ENCODE data around the genes LAMB2, USP4, IP6K1, RBM5 and SLC38A3.

DNA sequence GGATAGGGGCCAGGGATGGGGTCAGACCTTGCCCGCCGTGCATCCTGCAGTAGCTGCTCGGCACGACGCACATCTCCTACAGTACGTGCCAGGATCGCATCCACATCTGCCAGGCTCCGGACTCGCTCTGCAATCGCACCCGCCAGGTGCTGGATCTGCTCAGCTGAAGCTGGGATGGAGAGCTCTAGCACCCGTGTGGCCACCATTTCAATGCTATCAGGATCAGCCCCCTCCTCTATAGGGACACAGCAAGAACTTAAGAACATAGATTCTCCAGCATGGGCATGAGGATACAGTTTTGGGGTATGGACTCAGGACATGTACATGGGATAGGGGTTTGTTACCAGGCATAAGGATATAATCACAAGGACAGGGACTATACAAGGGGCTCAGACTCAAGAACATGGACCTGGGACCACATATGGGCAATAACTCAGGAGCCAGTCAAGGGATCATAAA lies 1.5 kb upstream of the USP19 start:
- PRO-cap: no peak

DNA sequence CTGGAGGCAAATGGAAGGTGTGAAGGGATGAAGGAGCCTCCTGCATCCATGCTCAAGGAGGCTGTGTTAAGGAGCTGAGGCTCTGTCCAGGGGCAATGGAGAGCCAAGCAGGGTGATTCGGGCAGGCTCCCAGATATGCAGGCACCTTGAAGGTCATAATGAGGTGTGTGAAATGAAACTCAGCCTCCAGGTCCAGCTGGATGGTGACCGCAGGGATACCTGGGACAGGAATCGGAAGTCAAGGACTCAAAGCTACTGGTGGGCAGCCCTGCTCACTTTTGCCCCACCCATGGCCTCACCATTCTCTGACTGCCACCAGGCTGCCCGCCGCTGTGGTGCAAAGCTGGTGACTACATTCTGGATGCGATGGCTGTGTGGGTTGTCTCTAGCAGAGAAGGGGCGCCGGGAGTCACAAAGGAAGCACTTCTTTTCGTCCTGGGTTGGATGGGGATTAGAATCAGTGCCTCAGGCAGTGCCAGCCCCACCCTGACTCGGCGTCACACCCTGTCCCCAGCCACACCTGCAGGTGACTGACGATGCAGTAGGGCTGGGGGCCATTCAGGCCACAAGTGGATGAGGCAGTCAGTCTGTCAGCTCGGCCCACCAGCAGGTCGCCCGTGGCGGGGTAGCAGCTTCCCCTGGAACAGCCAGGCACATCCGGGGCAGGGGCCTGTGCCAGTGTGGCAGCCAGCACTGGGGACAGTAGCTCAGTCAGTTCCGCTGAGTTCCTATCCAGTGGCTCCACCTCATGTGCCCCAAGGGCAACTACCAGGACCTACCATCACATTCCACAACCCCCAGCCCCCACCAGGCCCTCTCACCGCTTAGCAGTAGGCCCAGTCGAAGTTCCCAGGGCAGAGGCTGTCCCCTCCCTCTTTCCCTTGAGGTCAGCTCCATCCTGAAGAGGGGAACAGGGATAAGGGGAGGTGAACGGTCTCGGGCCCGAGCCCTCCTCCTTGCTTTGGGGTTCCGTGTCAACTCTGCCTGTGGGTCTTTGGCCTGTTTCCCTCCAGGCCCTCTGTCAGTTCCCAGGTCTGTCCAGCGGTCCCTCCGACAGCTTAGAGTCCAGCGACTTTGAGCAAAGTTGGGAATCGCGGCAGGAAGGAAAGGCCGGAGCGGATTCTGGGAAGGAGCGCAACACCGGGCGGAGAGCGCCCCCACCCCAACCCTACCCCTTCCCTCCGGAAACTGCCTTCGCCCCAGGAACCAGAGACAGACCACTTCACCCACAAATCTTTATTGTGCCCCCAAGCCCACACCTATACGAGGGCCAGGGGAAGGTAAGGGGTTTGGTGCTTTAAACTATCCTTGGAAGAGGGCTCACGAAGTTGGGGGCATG lies at the start of gene LAMB2:
Gene LAMB2, minus strand, starts transcription at position 1,080 of the 1,339 bp plus-strand sequence.
- PRO-cap: no peak

GRCh38 chr3:49173216-49174038 lies 2.0 kb downstream of the KLHDC8B start:
- PRO-cap: no peak

- PRO-cap: no peak
These were observed 19.3 kb downstream of the IHO1 start for GRCh38 chr3:49218381-49219168.

DNA sequence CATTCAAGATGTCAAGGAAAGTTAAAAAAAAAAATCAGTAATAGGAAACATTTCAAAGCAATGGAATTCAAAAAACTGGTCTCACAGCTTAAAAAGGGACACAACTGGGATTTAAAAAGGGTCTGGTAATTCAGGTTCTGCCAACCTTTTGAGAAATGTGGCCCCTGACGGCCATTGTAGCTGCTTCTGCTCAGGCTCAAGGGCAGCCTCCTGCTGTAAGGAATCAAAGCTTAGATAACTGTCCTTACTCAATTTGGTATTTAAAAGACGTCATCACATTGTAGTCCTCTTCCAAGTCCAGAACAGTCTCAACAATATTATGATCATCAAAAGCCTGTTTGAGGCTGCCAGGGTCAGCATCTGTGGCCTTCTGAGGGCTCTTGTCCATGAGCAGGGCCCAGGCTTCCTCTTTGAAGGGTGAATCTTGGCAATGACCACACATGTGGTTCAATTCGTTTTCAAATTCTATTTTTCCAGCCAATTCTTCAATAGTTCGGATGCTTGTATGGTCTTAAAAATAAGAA lies 6.0 kb downstream of the C3orf62 start:
- PRO-cap: no peak

DNA sequence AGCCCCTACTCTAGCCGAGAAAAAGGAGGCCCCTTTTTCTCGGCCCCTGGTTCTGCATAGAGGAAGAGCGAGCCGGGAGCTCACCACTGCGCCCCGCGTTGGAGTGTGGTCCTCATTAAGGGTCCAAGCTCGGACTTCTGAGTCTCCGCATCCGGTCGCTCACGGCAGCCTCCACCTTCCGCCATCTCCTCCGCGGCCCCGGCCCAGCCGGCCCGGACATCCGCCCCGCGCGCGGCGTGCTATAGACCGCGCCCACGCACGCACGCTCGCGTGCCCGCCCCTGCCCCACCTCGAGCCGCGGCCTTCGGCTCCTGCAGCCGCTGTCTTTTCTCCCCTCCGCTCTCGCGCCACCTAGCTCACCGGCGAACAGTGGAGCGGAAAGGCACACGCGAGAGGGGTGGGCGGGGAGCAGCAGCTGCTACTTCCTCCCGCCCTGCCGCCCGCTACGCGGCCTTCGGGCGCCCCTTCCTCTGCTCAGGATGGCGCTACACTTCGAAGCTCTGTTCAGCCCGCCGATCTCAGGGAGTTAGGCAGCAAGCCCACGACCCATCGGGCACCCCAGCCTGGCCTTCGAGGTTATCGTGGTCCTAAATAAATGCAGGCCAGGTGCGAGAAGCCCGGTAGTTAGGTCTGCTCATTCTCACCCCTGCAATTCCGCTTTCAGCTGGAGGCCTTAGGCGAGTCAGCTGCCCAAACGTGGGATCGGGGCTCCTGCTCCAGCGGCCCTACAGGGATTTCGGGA lies at the start of gene USP4:
Gene USP4, minus strand, starts transcription at position 214 of the 742 bp plus-strand sequence.
- PRO-cap: bidirectional peak, plus-strand start at position 385 of the sequence, minus-strand start at position 214 of the sequence

DNA sequence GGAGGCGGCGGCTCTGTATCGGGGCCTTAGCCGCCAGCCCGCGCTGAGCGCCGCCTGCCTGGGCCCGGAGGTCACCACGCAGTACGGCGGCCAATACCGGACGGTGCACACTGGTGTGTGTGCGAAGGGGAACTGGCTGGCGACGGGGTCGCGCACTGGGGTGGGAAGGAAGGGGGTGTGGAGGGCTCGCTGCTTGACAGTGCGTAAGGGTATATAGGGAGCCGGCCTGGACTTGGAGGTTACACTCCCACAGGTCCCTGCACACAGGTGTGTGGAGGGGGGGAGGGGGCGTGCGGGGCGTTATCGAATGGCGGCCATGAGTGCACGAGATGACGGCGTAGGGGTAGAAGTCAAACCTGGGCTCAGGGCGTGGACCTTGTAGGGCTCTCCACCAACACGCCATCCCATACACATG lies 365 bp downstream of the APEH start:
- PRO-cap: no peak

DNA sequence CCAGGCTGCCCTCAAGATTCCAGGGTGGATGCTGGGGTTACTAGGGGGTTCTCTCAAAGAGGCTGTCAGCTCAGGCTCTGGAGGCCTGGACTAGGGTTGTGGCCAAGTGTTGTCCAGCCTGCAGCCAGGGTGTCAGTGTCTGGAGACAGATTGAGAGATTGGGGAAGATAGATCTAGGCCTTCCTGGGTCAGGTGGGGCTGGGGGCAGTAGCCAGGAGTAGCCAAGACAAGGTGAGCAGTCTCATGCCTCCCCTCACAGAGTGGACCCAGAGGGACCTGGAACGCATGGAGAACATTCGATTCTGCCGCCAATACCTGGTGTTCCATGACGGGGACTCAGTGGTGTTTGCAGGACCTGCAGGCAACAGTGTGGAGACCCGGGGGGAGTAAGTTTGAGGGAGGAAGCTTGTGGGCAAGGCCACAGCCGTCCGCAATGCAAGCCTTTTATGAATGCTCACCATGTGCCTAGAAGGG lies 810 bp downstream of the APEH start:
- PRO-cap: no peak

DNA sequence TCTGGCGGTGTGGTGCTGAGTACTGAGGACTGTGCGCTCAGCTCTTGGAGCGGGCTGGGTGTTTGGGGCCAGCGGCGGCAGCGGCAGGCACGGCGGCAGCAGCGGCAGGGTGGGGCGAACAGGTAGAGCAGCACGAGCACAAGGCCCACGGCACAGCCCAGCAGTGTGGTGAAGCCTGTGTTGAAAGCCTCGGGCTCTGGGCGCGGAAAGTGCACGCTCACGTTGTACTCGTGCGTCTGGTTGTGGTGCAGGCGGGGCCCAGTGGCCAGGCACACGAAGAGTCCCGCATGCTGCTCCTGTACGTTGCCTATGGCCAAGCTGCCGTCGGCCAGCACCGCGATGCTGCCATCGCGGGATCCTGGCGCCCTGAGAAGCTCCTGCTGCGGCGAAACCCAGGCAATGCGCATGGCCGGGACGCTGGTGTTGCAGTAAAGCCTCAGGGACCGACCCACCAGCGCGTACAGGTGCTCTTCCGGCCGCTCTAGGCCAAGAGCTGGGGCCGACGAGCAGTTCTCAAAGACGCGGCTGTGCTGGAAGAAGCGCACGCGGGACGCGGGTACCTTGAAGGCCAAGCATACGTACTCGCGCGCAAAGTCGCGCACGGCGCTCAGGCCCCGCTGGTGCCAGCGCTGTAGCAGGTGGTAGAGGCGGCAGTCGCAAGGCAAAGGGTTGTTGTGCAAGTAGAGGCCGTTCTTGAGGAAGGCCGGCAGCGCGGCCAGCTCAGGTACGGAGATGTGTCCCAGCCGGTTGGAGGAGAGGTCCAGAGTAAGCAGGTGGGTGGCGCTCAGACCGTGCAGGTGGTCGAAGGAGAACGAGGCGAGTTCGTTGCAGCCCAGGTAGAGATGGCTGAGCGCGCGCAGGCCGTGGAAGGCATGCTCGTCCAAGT lies 1.1 kb downstream of the AMIGO3 start:
- PRO-cap: no peak

- PRO-cap: no peak
These were observed at the start of gene IP6K1 for GRCh38 chr3:49785755-49786618. IP6K1 (minus strand) TSS chr3:49786542.

DNA sequence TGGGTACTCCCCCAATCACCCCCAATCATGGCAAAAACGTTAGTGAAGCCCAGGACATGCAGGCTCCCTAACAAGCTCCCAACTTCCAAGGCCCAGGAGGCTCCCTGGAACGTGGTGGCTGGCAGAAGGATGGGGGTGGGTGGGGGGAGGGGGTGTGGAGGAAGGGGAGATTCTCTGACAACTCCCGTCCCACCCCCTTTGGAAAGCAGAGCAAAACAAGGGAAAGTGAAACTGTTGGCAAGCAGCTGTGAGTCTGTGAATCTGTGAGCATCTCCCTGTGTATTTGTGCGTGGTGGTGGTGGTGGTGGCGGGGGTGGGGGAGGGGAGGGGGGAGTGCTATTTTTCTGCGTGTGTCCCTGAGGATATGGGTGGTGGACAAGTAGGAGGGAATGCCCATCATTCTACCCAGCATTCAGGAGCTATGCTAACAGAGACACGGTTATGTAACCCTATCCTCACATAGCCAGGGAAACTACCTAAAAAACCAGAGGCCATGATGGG lies 2.0 kb downstream of the MST1R start:
- PRO-cap: no peak

DNA sequence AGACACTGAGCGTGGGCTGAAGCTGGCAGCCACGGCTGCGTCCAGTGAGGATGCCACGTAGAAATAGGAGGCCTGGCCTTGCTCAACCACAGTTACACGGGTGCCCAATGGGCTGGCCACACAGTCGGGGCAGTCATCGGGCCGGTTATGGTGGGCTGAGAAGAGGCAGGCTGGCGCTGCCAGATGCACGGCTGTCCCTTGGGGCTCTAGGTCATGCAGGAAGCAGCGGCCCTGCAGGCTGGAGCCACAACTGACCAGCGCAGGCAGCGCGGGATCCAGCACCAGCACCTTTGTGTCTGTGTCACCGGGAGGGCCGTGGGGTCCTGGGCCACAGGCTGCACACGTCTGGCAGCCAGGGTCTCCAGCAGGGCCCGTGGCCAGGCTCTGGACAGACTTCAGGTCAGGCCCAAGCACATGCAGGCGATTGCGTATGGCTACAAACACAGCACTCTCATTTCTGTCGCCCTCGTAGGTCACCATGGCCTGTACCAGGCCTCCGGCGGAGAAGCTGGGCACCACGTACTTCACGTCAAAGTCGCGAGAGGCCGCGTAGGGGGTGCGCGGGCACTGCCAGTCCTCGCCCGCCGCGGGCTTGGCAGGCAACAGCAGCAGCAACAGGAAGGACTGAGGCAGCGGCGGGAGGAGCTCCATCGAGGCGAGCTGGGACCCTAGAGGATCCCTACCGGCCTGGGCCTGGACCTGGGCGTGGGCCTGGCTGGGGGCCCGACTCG lies 549 bp downstream of the MST1R start:
- PRO-cap: no peak

DNA sequence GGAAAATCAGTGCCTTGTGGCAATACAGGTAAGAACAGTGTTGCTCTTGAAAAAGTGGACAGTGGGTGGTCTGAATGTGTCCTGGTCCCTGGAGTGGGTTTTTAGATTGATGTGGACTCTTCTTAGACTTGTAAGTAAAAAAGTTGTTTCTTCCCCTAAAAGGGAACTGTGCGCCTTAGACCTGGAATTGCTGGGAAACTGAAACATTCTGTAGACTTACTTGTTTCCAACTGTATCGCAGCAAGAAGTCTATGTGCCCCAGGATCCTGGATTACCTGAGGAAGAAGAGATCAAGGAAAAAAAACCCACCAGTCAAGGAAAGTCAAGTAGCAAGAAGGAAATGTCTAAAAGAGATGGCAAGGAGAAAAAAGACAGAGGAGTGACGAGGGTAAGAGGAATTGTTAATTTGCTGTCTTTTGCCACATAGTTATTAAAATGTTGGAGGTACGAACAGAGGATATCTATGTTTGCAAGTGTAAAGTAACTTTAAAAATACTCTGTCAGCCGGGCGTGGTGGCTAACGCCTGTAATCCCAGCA lies 26.9 kb upstream of the RBM5 start:
- PRO-cap: no peak

- PRO-cap: no peak
These were observed at the start of gene RBM5 for GRCh38 chr3:50088564-50089104. RBM5 (plus strand) TSS chr3:50088919.

- PRO-cap: no peak
These were observed 26.7 kb downstream of the RBM5 start for GRCh38 chr3:50115219-50116046.

DNA sequence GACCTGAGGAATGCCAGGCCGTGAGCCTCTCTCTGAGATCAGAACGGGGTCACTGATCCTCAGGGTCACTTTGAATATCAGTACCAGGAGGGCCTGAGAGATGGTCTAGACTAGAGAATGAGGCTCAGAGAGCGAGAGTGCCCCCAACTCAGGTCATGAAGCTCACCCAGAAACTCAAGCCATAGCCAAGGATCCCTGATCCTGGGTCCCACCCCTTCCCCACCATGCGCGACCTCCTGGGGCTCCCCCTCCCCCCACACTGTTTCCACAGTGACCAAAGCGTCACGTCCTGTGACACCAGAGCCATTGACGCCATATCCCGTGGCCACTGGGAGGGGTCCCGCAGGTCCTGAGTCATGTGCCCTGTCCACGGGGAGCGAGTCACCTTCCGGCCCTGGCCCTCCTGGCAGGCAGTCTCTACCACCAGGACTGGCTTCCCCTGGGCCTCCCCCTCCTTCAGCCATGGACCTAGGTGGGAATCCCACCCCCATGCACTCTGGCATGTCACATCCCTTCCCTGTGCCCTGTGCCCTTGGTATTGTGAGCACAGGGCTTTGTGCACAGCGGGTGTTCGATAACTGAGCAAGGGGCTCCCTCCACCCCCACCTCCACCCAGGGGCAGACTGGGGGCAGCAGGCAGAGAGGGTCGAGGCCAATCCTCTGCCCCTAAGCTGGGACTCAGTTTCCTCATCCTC lies 15.6 kb downstream of the SEMA3F start:
- PRO-cap: no peak

DNA sequence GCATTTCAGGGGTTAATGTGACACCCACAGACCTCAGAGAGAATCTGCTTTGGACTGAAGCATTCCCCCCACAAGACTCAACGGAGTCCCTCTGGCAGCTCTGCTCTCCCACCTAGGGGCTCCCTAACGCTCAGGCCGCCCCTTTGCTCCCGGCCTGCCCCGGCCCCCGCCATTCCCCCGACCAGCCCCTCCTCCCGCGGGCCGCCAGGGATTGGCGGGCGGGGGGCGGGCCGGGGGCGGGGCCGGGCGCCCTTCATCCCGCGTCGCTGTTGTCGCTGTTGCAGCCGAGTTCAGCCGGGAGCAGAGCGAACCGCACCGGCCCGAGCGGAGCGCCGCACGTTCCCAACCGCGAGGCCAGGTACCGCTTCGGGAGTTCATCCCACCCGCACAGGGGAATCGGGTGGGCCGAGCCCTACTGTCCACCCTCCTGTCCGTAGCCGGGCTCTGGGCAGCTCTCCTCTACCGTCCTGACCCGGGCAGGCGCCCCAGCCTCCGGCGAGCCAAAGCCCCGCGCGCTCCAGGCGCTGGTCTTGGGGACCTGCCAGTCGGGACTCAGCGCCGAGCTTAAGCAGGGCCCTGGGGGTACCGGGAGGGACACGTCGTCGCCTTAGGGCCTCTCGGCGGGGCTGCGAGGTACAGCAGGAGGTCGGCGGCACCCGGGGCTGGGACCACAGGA lies at the start of gene SLC38A3:
Gene SLC38A3, plus strand, starts transcription at position 281 of the 676 bp plus-strand sequence.
- PRO-cap: no peak

DNA sequence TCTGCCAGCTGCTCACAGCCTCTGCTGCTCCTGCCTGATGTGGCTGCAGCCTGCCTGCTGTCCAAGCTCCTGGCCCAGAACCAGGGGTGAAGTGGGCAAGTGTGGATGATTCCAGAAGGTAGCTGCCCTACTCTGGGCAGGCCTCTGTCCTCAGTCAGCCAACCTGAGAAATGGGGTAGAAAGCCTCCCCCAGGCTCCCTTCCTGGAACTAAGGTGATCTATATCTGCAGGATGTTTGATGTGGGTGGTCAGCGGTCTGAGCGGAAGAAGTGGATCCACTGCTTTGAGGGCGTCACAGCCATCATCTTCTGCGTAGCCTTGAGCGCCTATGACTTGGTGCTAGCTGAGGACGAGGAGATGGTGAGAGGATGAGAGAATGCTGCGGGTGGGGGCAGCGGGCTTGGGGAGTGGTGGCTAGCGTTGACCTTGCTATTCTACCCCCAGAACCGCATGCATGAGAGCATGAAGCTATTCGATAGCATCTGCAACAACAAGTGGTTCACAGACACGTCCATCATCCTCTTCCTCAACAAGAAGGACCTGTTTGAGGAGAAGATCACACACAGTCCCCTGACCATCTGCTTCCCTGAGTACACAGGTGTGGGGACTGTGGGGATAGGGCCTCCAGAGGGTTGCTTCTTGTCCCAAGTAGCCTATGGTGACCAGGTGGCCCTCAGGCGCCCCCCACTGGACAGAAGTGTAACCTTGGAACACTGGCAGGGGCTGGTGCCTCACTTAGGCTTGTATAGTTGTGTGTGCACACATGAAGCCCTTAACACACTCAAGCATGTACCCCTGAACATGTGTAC lies 12.2 kb upstream of the SEMA3B start:
- PRO-cap: no peak

DNA sequence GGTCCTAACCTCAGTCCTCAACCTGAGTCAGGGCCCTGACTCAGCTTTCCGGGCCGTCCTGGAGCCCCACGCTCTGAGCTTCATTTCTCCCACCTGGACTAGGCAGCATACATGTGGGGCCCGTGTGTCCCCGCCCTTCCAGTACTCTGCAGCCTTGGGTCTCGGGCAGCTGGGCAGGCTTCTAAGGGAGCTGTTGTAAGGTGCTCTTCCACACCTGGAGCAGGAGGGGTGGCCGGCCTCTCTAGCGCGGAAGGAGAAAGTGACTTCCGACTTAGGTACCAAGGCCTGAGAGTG lies 9.6 kb upstream of the SEMA3B start:
- PRO-cap: no peak

GRCh38 chr3:50267271-50267982 lies 1.5 kb upstream of the SEMA3B start:
- PRO-cap: no peak